Measurements from ENCODE around the genes TLR7, TCEANC, GPM6B, ASB11 and ACE2.

DNA sequence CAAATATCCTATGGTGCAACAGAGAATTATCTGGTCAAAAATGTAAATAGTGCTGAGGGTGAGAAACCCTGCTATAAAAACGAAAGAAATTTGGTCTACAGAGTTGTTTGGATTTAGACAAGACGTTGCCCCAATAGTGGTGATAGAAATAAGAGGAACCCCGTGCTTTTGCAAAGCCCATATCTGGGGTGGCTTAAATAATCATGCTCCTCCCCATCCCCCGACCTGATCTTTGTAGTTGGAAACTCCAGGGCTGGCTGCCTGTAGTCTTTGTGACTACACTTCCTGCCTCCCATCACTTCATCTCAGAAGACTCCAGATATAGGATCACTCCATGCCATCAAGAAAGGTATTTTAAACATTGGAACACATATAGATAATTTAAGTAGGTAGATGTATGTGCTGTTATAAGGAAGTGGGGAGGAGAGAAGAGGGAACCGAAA, at the start of gene TLR7:
Gene TLR7, plus strand, starts transcription at position 298 of the 443 bp plus-strand sequence.
- RRBS = no CpG with 5 or more reads among the region's 5 CpGs

DNA sequence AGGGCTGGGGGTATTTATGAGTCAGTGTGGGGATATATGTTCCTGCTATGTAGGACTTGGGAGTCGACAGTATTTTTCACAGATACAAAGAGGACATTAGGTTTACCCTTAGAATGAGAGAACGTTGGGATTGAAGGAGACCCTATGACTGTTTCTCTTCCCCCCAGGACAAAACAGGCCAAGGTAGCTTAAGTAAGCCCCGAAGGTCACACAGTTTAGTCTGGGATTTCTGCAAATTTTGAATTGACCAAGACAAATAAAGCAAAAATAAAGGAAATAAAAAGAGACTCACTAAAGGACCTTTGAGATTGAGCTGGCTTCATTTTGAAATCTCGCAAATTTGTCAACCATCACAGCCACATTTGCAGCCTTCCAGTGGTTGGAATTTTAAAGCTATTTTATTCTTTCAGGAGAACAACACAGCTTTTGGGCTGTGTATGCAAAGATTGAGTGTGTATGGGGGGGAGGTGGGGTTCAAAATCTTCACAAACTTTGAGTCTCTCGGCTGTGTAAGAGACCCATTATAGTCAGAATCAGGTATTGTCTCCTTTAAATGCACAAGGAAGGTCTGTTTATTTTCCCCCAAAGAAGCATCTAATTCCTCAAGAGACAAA, 4.2 kb downstream of the TMSB4X start:
- RRBS = no CpG with 5 or more reads among the region's 5 CpGs

DNA sequence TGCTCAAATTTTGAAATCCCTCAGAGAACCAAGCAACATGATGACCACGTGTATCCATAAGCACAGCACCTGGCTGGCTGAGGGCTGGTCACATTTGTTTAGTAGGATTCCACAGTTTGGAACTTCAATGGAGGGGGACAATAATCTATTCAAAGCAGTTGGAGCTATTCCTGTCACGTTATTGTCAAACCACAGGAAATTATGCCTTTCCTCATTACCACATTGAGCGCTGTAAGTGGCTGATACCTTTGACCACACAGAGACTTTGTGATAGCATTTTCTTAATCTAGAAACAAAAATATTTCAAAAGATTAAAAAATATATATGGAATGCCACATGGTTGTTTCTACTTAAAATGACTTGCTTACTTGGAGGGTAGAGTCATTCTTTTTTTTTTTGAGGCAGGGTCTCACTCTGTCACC, 7.1 kb downstream of the TMSB4X start:
- RRBS = no CpG with 5 or more reads among the region's 3 CpGs

DNA sequence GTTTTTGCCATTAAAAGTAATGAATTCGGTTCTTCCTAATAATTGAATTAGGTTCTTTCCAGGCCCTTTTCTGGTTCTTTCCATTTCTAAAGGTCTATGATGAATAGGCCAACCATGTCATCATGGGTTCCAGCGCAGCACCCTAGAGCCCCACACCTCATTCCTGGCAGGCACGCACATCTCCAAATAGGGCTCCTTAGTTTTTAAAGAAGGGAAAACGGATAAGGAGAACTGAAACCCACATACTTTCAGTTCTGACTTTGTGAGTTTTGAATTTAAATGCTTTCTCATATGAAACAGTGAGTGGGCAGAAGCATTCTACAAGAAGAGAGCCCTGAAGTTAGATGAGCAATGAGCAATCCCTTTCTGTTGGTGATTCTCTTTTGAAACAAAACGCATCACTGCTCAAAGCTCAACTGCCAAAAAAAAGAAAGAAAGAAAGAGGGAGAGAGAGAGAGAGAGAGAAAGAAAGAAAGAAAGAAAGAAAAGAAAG, 30.7 kb downstream of the TMSB4X start:
- RRBS = no CpG with 5 or more reads among the region's 5 CpGs

DNA sequence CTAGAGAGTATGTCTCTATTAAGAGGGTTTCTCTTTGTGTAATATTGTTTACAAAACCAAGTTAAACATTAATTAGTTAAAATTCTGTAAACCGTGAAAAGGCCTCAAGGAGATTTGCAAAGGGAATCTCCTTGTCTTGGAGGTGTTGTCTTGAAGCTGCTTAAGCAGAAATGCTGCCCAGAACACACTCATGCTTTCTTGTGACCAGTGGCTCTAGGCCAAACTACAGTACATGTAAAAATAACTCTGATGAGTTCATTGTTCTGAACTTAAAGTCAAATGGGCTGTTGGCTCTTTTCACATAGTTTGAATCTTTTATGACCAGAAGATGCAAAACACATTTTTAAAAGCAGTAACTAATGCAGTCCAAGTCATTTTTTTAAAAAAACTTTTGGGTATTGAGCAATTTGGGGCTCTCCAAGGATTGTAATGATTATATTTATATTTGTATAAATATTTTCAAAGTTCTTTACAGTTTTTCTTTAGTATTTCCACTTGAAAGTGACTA, 112.6 kb upstream of the ATXN3L start:
- RRBS = no CpG with 5 or more reads among the region's 1 CpG

GRCh38 chrX:13608080-13608597, 38.7 kb downstream of the EGFL6 start:
- RRBS = no CpG with 5 or more reads among the region's 4 CpGs

DNA sequence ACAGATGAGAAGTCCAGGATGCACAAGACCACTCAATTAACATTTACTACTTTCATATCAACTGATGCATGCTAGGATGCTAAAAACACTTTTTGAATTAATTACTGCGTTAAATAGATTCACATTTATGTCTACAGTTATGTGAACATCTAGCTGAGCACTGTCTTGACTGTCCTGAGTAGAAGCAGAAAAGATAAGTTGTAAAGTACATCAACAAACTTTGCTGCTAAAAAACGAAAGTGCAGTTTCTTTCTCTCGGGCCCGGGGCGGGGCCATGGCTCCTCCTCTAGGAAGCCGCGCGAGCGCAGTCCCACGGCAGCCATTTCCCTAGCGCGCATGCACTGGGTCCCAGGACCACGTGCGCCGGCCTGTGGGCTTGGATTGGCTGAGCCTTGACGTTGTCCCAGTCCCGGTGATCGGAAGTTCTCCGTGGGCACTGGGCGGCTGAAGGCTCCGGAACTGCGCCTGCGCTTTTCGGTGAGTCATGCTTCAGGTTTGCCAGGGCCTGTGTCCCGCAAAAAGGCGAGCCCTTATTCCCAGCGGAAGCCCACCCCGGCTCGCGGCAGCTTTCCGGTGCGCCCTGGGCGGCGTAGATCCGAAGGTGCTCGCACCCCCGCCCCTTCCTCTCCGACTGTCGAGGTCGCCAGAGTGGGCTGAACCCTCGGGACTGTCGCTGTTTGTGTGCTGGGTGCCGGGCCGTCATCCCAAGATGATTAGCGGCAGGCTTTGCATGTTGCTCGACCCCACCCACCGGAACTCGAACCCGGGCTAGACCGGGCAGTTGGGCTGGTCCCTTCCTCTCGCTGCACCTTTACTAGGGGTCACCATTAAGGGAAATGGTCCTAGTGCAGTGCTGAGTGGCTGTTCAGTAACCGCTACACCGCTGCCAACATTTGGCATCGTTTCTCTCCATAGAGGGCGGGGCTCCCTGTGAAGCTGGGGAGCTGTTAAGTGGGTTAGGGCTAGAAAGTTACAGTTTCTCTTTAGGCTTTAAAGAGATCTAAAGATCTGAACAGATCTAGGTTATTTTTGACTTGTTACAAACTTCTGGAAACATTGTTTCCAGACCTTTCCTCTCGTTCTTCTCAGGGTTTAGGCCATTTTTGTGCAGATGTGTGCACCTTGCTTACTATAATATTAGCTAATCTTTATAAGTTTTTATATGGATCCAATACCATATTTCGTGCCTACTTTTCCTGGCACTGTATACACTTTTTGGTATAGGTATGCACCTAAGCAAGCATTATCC, at the start of gene TCEANC:
Gene TCEANC, plus strand, starts transcription at position 430 of the 1,249 bp plus-strand sequence.
- RRBS = 4% methylated on average over 32 of the region's 57 CpGs

GRCh38 chrX:13695199-13696142, 6.5 kb downstream of the RAB9A start:
- RRBS = no CpG with 5 or more reads among the region's 8 CpGs

DNA sequence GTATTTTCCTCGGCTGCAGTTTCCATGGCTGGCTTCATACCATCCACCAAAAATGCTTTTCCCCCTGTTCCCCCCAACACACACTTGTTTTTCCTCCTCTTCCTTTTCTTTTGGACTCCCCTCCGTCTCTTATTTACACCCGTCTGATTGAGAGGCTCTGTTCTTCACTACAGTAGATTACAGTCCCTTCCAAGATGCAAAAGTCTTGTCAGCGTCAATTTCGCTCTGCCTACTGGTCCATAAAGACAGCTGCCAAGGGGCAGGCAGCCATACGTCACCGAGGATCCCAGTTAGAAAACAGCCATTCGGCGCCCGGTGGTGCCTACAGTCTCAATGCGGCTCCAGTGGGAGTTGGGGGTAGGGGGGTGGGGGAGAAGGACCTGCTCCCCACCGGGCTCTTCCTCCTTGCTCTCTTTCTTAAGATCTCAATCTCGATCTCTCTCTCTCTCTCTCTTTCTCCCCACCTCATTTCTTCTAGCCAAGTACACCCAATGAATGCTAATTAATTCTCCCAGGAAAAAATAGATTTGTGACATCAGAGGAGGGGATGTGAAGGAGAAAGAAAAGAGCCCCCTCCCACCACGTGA, at the start of gene GPM6B:
Gene GPM6B, minus strand, starts transcription at position 227 of the 587 bp plus-strand sequence.
- RRBS = 36% methylated on average over 3 of the region's 14 CpGs

DNA sequence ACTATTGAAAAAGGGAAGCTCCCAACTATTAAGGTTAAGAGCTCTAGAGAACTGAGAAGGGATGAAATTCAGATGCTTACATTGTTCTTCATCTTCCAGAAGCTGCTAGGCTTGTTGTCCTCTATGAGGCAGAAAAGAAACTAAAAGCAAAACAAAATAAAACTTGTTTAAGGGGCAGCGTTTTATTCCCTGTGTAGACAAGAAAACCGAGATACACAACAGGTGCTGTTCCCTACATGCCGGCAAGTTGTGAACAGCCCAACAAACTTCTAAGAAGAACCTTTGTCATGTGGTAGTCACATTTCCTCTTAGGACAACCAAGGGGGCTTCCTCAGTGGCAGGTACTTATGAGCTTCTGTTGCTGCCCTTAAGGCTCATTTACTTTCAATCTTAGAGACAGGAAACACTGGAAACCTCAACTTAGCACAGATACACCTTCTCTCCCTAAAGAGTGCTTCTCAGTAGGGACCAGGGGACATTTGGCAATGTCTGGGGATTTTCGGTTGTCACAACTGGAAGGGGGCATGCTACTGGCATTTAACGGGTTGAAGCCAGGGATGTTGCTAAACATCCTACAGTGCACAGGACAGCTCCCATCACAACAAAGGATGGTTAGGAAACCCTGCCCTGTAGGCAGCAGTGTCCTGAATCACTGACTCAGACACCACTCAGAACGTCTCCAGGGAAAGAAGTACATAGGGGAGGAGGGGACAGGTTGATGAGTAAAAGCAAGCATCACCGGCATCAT, 111.1 kb downstream of the ASB9 start:
- RRBS = no CpG with 5 or more reads among the region's 7 CpGs

DNA sequence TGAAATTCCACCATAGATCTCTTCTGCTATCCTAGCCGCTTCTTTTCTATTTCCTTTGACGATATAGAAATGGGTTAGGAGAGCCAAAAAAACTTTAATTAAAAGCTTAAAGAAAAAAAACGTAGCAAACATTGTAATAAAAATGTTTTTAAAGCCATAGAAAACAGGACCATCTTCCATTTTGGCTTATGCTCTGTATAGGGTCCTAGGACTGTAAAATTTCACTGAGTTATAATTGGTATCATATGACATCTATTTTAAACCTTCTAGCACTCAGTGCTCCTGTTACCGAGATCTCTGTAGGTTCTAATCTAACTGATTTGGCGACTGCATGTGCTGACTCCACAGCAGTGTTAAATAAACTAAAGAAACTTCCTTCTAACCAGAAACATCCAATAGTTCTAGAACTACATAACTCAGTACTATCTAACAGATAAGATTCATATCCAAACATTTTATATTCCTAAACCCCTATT, at the start of gene ASB11:
Gene ASB11, minus strand, starts transcription at position 215 of the 476 bp plus-strand sequence.
- RRBS = no CpG with 5 or more reads among the region's 5 CpGs

DNA sequence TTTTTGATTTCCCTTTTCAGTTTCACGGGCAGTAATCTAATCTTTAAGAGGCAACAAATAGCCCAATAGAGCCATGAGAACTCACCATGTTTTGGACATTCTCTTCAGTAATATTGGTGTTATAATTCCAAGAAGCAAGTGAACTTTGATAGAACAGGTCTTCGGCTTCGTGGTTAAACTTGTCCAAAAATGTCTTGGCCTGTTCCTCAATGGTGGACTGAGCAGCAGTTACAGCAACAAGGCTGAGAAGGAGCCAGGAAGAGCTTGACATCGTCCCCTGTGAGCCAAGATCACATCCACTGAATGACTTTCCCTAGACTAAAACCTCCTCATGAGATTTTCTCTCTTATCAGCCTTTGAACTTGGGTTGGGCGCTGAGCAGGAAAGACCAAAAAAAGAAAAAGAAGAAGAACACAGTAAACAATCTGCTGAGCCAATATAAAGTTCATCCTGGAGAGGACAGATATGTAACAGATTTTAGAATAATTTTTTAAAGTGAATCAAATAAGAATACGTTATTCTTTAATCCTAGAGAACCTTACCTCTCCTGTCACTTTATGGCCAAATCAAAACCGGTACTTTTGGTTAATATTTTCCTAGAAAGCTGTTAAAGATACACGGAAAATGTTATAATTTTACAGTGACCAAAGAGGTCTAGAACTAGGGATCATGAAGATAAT, at the start of gene ACE2:
Gene ACE2, minus strand, starts transcription at position 320 of the 680 bp plus-strand sequence.
- RRBS = no CpG with 5 or more reads among the region's 8 CpGs

GRCh38 chrX:15674563-15675251, 10.1 kb upstream of the CLTRN start:
- RRBS = no CpG with 5 or more reads among the region's 46 CpGs

DNA sequence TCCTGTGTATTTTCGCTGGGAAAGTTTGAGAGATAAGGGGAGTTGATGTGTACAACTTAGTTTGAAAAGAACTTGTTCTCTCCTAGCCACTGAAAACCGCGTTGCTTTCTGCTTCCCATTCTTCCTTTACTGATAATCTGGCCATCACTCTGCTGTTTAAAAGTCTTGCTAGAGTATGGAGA, 944 bp downstream of the CA5B start:
- RRBS = no CpG with 5 or more reads among the region's 3 CpGs

DNA sequence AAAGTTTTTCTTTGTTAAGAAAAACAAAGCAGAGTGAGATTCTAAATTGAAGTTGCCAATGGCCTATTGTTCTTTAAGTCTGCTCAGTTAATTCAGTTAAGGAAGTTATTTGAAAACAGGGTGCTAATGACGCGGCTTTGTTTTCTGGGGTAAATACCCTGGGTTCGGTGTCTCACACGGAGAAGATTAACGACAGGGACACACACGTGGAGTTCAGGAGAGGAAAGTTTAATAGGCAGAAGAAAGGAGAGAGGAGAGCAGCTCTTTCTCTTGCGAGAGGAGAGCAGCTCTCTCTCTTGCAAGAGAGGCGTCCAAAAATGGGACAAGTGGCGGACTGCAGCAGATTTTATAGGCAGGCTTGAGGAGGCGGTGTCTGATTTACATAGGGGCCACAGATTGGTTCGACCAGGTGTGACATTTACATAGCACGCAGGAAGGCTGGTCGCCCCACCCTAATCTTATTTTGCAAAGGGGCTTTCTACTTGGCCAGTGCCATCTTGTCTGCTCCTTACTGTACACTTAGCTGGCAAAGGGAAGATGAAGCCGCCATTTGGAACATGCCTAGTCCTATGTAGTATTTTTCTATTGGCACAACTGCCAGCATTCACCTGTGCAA, 9.7 kb downstream of the CA5B start:
- RRBS = no CpG with 5 or more reads among the region's 14 CpGs

DNA sequence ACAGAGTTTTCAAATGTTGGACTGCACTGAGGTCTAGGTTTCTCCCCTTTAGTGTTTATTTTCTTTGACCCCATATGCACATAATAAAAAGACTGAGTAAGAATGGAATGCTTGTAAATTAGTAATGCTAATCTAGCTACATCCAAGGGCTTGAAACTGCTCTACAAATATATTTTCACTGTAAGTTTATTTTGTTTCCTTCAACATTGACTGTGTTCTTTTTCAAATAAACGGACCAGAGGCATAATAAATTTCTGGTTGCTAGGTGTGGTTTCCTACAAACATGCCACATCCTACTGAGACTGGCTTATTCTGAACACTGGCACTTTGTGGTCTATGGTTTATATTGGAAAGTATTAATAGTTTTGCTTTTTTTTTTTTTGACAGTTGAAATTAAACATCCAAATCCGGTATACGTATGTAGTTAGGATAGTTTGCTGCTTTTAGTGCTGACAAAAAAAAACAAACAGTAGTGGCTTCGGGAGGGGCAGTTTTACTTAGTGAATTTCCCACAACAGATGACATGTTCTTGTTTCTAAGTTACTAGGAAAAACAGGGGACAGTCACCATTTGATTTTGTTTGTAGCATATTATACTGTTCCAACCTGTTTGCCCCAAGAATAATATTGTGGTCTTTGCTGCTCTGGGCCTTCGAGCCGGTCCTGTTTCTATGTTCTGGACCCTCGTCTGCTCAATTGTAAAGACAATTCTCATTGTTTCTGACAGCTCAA, 13.3 kb downstream of the CA5B start:
- RRBS = no CpG with 5 or more reads among the region's 7 CpGs

DNA sequence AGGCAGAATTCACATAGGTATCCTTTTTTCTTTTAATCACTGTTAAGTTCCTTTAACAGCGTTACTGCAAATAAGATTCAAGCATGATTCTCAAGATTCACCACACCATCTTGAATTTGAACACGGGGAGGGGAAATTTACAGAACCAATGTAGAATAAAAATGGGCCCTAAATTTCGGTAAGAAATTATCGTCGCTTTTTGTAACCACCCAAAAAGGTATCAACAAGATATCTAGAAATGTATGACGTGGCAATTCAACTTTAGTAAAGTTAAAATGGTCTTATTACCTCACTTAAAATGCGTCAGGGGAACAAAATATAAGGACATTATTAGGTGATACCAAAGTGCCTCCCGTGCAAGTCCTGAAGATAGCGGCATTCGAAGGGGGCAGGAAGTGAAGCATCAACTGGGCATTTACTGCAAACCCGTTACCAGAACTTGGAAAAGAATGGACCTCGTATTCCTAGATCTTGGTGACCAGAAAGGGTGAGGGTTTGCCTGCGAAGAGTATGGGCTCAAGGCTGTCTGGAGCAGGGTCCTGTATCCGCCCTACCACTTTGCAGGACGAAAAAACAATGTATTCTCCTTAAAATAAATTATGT, 1.0 kb downstream of the AP1S2 start:
- RRBS = no CpG with 5 or more reads among the region's 15 CpGs

DNA sequence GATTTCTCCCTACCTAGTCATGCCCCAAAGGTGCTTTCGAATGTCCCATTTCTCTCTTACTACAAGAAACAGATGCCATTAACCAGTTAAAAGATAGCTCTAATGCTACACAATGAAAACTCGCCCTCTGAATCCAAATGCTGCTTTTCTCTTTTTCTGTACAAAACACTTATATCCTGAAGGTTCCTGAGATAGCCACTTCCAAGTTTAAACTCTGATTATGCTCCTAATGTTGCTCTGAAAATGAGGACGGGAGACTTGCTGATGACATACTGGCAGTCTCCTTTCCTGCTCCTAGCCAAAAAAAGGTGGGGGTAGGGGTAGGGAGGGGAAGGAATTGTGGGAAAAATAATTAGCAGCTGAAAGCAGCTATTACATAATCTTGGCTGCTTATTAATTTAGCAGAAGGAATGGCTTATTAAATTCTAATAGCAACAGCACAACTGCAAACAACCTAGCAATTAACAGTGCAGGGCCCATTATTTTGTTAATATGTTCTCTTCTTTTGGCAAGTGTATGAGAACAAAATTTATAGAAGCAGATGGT, 1.9 kb upstream of the AP1S2 start:
- RRBS = no CpG with 5 or more reads among the region's 3 CpGs

DNA sequence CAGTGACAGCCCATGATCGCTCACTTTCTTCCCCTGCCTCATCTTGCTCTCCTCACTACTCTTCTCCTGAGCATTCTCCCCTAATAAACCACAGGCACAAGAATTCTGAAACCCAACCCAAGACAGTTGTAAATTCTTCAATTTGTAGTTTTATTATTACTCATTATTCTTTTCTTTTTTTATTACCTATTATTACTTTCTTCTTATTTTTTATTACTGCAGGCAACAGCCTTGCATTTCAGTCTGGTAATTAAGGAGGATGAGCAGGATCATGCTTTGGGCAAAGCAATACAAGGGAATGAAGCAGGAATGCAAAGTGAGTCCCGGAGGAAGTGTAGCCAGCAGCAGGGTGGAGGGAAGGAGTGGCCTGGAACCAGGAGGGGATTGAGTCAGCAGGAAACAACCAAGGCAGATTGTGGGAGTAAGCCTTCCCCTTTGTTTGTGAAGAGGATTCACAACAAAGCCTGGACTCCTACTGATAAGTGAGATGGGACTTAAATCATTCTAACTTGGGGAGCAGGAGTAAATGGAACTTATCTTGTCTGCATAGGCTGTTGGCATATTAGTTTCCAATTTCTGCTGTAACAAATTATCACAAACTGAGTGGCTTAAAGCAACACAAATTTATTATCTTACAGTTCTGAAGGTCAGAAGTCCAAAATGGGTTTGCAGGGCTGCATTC, 93.0 kb upstream of the AP1S2 start:
- RRBS = no CpG with 5 or more reads among the region's 2 CpGs

DNA sequence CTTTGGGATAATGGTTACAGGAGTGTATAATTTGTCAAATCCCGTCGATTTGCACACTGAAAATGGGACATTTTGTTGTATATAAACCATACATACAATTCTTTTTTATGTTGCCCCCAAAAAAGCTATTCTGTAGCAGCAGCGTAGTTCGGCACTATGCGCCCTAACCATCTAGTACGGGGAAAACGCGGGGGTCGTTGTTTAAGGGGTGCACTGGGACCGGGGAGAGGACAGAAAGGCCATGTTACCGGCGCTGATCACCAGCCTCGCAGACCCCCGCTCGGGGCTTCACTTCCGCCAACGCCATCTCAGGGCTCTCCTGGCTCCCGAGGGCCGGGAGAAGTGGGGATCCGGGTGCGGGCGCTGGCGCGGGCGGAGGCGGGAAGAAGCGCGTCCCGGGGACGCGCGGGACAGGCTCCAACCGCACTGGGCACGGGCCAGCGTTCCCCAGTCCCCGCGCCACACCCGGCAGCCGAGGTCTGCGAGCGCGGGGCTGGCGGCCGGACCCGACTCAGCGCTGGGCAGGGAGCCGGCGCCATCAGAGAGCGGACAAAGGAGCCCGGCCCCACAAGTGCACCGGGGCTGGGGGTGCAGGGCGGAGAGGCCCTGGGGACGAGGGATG, 697 bp downstream of the CTPS2 start:
- RRBS = 8% methylated on average over 36 of the region's 53 CpGs